Measurements from ENCODE around the genes MAP3K14 and STH.

DNA sequence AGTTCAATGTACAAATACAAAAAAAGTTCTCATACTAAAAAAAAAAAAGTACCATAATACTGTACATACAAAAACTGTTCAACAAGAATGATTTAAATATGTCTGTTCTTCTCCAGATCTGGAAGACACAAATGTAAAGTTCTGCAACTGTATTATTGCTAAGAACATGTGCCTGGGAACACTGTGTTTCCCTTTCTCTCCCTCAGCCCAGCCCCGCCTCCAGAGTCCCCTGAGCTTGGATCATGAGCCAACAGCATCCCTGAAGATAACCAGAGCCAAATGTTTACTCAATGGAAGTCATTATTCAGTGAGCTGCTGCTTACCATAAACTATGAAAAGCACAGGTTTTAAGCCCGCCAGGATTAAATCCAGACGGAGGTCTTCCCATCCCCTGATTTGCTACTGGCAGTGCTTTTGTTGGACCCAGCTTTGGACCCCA is 25.8 kb downstream of the GJC1 start:
- PRO-cap: no peak
- RAMPAGE, long total RNA: no peak

DNA sequence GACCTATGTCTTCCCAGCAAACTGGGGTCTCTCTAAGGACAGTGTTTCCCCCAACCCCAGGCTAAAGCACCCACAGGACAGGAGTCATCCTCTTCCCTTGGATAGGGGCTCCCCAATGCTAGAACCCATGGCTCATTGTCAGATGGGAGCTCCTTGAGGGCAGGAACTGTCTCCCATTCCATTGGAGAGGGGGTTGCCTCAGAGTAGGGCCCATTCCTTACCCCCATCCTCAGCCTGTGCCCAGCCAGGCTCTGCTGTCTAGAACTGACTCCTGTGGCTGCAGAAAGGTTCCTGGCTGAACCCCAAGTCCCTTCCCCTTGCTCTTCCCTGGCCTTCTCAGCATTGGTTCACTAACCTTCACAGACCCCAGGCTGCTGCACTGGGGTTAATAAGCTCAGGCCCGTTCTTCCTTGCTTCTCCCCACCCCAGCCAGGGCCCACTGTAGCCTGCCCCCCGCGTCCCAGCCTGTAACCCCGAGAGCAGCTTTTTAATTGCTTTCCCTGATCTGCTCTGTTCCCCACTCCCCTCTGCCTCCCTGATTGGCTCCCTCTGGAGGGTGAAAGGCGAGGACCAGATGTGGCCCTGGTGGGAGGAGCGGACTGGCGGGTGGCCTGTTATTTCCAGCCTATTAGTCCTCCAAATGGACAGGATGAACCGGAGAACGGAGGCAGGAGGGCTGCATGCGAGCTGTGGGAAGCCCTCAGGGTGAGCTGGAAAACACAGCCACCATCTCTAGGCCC is 5.9 kb upstream of the GFAP start:
- PRO-cap: no peak
- RAMPAGE, long total RNA: no peak

- PRO-cap: no peak
- RAMPAGE, long total RNA: no peak
These were observed 31.0 kb downstream of the NMT1 start for GRCh38 chr17:45092061-45092601.

DNA sequence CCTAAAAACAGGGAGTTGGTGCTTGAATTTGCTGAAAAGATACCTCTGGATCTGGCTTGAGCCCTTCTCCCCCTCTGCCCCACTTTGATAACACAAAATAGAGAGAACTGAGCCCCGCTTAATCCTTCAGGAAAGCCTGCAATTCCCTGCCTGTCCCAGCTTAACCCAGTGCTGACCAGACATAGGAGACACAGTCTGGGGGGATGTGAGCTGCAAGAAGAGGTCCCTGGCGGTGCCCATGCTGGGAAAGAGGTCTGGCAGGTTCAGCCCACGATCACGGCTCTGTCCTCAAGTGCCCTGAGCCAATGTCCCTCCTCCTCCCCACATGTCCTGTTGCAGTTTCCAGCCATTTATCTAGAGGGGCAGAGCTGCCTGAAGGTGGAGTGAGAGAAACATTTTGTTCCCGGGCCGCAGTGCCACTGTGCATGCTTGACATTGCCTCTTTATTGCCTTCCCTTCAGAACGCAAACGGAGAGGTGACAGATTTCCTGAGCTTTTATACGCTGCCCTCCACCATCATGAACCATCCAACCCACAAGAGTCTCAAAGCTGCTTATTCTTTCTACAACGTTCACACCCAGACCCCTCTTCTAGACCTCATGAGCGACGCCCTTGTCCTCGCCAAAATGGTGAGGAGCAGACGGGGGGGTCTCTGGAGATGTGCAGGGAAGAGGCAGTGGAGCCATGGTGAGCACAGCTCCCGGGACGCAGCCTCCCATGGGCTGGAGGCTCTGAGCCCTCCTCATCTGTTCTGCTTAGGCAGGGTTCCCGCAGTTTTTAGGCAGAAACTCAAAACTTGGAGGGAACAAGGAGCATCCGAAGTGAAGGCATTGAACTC is 28.8 kb downstream of the PLCD3 start:
- PRO-cap: no peak
- RAMPAGE, long total RNA: no peak

- PRO-cap: no peak
- RAMPAGE, long total RNA: no peak
These were observed 17.5 kb downstream of the PLCD3 start for GRCh38 chr17:45114755-45115305.

- PRO-cap: no peak
- RAMPAGE, long total RNA: no peak
These were observed 10.1 kb downstream of the FMNL1 start for GRCh38 chr17:45231884-45232151.

GRCh38 chr17:45293267-45294489 is 23.1 kb downstream of the MAP3K14 start:
- PRO-cap: no peak
- RAMPAGE, long total RNA: no peak

GRCh38 chr17:45316117-45317146 is at the start of gene MAP3K14:
Gene MAP3K14 (minus strand): TSS chr17:45317020.
- PRO-cap: unidirectional peak, plus-strand start at chr17:45316548; bidirectional peak, plus-strand start at chr17:45316782, minus-strand start at chr17:45316608; bidirectional peak, plus-strand start at chr17:45317346, minus-strand start at chr17:45317017
- RAMPAGE, long total RNA: no peak

GRCh38 chr17:45406197-45406668 is 26.4 kb downstream of the ARHGAP27 start:
- PRO-cap: no peak
- RAMPAGE, long total RNA: no peak

DNA sequence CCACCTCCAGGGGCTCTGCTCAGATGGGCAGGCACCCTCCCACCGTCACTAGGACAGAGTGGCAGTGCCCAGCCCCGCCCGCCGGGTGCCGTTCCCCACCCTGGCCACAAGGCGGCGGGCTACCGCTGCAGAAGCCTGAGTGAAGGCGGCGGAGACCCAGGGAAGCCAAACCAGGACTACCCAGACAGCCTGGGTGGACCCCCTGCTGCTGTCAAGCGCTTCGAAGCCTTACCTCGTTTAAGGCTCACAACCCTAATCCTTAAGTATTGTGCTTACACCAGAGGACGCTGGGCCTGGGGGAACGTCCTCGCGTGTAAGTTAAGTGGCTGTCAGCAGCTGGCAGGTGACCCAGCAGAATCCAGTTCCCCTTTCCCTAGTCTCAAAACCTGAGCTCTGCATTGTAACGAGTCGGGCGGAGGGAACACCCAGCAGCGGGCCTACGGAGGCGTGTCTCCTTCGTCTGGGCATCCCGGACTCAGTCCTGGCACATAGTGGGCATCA is 4.5 kb downstream of the ARHGAP27 start:
- PRO-cap: unidirectional peak, plus-strand start at position 398 of the sequence
- RAMPAGE, long total RNA: no peak

- PRO-cap: no peak
- RAMPAGE, long total RNA: no peak
These were observed 3.6 kb upstream of the ARHGAP27 start for GRCh38 chr17:45436114-45436884.

DNA sequence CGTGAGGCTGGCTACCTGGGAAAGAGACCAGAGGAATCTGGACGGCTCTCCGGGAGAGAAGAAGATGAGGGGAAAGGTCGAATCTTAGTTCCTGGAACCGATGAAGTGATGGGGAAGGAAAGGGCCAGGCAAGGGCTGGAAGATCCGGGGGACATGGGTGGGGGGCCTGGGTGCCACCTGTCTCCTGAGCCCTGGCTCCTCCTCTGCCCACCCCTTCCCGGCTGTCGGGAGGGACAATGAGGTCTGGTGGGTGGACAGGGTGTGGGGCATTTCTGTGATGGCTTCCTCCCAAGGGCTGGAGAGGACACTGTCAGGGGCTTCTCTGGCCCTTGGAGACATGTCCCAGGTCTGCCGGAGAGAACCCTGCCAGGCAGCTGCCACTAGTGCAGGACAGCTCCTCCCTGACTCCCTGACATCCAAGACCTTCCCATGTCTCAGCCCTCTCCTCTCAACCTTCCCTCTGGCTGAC is 9.2 kb upstream of the ARHGAP27 start:
- PRO-cap: no peak
- RAMPAGE, long total RNA: no peak

- PRO-cap: no peak
- RAMPAGE, long total RNA: no peak
These were observed 13.3 kb upstream of the ARHGAP27 start for GRCh38 chr17:45445696-45446612.

GRCh38 chr17:45896144-45896557 is 1.8 kb downstream of the MAPT start:
- PRO-cap: no peak
- RAMPAGE, long total RNA: no peak

DNA sequence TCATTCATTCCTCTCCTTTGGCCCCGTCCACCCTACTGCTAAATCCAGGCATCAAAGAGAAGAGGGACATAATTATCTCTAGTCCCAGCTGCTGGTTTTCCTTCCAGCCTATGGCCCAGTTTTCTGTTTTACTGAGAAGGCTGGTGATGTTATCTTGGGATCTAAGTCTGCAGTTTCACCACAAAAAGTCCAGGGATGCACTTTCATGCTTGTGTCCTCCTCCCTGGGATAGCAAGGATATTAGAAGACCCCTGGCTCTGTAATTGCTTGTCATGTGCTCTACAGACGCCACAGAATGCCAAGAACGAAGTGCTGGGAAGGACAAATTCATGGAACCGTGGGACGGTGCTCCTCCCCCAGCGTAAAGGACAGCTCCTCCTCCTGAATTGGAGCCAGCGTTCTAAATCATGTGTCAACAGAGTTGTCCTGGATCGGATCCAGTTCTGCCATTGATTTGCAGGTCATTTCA is 8.5 kb downstream of the MAPT start:
- PRO-cap: no peak
- RAMPAGE, long total RNA: no peak

DNA sequence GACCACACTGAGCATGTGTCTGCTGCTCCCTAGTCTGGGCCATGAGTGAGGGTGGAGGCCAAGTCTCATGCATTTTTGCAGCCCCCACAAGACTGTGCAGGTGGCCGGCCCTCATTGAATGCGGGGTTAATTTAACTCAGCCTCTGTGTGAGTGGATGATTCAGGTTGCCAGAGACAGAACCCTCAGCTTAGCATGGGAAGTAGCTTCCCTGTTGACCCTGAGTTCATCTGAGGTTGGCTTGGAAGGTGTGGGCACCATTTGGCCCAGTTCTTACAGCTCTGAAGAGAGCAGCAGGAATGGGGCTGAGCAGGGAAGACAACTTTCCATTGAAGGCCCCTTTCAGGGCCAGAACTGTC is at the start of gene STH:
TSS of gene STH (plus strand) at position 12 of the 357 bp plus-strand sequence.
- PRO-cap: no peak
- RAMPAGE, long total RNA: no peak

DNA sequence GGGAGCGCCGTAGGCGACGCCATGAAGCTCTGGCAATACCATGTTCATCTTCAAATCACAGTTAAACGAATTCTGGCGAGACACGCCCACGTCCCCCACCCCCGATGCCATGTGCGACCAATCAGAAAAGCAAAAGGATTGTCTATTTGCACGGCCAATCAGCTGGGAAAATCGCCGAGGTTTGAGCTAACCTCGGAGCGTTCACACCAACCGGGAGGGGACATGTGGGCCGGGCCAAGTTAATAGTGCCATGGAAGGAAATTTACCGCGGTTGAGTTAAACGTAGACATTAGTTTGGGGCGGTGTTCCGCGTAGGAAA is 285 bp upstream of the ARL17A start:
- PRO-cap: no peak
- RAMPAGE, long total RNA: no peak

DNA sequence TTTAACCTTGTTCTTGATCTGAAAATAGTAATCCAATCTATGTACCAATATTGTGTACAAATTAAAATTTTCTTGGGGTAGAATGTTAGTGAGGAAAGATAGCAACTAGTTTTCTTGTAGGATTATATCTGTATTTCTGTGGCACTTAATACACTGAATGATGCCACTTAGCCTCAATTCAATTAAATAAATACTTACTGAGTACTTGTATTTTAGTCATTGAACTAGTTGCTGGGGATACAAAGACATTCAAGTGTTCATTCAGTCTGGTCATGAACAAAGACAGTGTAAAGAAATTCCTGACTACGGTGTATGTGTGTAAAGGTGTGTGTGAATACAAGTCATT is 107.3 kb downstream of the WNT3 start:
- PRO-cap: no peak
- RAMPAGE, long total RNA: no peak

DNA sequence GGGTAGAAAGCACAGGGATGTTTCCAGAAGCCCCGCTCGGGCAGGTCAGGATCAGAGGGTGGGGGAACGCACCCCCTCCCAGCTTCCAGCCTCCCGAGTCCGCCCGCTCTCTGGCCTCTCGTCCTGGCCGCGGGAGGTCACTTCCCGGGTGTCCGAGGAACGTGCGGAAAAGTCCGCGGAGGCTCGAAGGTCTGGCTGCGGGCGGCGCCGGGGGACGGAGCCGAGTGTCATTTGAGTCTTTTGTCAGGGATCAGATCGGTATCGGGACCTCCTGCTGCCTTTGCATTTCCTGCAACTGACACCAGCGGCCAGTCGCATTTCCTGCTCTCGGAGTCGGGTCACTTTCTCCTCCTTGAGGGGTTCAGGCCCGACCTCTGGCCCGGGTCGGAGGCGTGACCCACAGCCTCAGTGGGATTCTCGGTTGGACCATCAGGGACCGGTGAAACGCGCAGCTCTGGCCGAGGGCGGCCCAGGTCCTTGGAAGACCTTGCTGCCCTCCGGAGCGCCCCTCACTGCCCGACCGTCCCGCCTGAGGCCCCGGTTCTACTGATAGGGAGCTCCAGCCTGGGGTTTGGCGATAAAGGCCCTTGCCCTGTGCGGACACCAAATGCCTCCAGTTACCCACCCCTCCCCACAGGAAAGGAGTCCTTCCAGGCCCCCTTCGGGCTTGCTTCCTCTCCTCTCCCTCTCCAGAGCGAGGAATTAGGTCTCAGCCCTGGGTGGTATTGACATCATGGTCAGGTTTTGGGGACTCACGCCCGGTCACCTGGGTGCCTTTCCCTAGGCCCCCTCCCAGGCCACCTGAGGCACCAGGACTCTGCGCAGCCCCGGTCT is 845 bp upstream of the WNT3 start:
- PRO-cap: no peak
- RAMPAGE, long total RNA: no peak

DNA sequence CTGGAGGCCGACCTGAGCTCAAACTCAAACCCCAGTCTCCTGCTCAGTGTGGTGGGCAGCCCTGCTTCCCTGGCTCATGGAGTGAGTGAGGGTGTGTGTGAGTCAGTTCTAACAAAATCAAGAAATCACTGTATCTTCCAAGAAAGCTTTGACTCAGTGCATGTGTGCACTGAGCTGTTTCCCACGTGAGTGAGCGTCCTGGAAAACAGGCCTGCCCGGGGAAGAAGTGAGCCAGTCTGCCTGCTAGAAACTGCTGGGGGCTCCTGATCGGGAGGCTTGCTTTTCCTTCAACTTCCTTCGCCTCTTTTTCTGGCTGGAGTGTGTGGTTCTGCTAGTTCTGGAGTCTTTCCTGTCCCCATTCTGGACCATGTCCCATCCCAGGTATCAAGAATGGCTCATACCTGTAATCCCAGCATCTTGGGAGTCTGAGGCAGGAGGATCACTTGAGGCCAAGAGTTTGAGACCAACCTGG is 15.1 kb upstream of the WNT3 start:
- PRO-cap: no peak
- RAMPAGE, long total RNA: no peak